BE2C (cell line): ENCODE measurements around the gene ARL14EPL.

- RRBS: 81% methylated on average over 23 of the region's 89 CpGs
These were observed 9.6 kb upstream of the TRIM36 start for GRCh38 chr5:115178830-115180122.

- RRBS: no CpG with 5 or more reads among the region's 4 CpGs
These were observed 24.0 kb upstream of the TRIM36 start for GRCh38 chr5:115193718-115194072.

DNA sequence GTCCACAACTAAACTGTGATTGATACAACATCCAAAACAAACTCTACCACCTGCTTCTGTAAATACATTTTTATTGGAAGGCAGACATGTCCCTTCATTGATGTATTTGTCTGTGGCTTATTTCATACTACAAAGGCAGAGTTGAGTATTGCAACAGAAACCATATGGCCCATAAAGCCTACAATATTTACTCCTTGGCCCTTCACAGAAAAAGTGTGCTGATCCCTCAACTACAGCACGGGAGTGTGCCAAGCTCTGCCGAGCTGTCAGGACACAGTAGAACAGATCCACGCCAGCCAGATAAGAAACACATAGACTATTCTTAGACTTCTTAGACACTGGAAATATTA lies 13.3 kb downstream of the TICAM2 start:
- RRBS: no CpG with 5 or more reads among the region's 3 CpGs

DNA sequence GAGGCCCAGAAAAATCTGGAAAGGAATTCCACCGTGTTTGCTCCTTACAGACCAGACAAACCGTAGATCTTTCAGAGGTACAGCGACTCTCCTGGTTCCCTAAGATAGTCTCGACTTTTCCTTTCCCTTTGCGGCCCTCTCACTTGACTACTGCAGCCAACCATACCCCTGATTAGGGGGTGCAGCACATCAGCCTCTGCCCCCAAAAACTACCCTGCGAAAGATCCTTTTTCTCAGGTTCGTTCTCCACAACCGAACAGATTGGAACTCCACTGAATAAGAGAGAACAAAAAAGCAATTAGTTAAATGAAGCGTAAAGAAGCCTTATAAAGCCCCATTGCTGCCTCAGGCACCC lies 329 bp upstream of the TICAM2 start:
- RRBS: no CpG with 5 or more reads among the region's 9 CpGs

- RRBS: no CpG with 5 or more reads among the region's 3 CpGs
These were observed 81.4 kb downstream of the CDO1 start for GRCh38 chr5:115735016-115735580.

GRCh38 chr5:116032273-116032666 lies at the start of gene ARL14EPL:
ARL14EPL (plus strand) TSS chr5:116032472.
- RRBS: no CpG with 5 or more reads among the region's 7 CpGs

DNA sequence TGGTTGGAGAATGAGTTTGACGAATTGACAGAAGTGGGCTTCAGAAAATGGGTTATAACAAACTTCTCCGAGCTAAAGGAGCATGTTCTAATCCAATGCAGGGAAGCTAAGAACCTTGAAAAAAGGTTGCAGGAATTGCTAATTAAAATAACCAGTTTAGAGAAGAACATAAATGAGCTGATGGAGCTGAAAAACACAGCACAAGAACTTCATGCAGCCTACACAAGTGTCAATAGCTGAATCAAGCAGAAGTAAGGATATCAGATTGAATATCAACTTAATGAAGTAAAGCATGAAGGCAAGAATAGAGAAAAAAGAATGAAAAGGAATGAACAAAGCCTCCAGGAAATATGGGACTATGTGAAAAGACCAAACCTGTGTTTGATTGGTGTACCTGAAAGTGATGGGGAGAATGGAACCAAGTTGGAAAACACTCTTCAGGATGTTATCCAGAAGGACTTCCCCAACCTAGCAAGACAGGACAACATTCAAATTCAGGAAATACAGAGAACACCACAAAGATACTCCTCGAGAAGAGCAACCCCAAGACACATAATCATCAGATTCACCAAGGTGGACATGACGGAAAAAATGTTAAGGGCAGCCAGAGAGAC lies 82.3 kb downstream of the COMMD10 start:
- RRBS: no CpG with 5 or more reads among the region's 4 CpGs

- RRBS: no CpG with 5 or more reads among the region's 6 CpGs
These were observed 226.1 kb downstream of the SEMA6A start for GRCh38 chr5:116348326-116349022.

- RRBS: no CpG with 5 or more reads among the region's 4 CpGs
These were observed 200.3 kb downstream of the SEMA6A start for GRCh38 chr5:116374312-116374825.

GRCh38 chr5:116413606-116414065 lies 161.0 kb downstream of the SEMA6A start:
- RRBS: no CpG with 5 or more reads among the region's 4 CpGs

DNA sequence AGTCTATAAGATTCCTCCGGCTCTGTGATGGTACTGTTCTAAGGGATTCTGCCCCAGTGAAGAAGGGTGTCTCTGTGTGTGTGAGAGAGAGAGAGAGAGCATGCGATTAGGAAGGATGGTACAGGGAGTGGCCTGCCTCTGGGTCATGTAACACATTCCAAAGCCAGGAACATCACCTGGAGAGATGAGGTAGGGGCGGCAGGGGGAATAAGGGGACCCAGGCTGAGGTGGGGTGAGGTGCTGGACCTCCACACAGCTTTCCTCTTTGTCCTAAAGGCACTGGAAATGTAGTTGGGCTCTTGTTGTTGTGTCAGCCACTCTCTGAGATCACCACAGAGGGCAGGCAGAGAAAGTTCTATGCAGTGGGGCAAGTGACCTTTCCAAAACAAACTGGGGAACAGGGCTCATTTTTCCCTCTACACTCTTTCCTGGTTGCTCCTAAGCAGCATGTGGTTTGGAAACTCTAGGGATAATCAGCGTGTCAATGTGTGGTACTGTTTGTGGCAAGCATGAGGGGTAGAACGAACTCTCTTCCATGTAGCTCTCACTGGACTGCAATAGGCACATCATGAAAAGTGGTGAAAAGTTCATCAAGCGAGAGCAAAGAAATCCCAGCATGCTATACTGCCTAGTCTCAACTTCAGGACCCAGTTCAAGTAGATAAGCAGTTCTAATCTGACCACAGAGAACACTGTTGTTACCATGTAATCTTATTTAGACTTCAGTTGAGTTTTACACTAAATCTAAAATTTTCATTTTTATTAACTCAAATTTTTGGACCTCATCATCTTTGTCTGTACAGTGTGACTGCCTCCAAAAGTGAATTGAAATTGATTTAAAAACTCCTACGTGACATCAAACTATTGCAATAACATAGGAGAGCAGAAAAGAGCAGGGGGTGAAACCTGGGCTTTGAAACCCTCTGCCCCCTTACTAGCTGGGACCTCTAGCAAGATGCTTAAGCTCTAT lies 64.8 kb downstream of the SEMA6A start:
- RRBS: no CpG with 5 or more reads among the region's 7 CpGs

DNA sequence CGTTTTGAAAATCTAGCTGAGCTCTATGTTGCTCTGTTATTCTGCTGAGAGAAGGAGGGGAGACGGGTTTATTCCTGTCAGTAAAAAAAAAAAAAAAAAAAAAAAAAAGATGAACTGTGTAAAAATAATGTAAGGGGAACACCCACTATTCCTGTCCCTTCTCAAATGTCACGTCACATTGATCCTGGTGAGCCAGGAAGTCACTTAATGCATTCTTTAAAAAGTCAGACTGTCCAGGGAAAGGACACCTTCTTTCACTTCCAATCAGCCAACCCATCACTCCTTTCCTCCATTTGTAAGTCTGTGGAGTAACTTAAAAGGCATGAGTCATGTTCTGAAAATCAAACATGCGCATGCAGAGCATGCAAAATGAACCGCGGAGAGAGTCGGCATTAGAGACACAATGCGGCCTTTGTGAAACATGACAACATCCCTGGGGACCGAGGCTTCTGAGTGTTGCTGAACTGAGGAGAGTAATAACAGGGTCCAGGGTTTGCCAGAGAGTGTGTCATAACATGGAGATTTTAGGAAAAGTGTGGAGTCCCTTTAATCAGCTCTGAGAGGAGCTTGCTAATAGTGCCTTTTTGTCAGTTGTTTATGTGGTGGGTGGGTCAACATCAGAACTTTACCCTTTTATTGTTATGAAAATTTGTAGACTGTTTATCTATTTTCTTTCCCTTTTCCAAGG lies 77.6 kb upstream of the SEMA6A start:
- RRBS: no CpG with 5 or more reads among the region's 9 CpGs

GRCh38 chr5:119269906-119270379 lies 85.9 kb upstream of the TNFAIP8 start:
- RRBS: no CpG with 5 or more reads among the region's 5 CpGs

- RRBS: no CpG with 5 or more reads among the region's 4 CpGs
These were observed 84.9 kb upstream of the TNFAIP8 start for GRCh38 chr5:119270691-119271464.

- RRBS: no CpG with 5 or more reads among the region's 2 CpGs
These were observed 19.6 kb upstream of the TNFAIP8 start for GRCh38 chr5:119336206-119336621.

DNA sequence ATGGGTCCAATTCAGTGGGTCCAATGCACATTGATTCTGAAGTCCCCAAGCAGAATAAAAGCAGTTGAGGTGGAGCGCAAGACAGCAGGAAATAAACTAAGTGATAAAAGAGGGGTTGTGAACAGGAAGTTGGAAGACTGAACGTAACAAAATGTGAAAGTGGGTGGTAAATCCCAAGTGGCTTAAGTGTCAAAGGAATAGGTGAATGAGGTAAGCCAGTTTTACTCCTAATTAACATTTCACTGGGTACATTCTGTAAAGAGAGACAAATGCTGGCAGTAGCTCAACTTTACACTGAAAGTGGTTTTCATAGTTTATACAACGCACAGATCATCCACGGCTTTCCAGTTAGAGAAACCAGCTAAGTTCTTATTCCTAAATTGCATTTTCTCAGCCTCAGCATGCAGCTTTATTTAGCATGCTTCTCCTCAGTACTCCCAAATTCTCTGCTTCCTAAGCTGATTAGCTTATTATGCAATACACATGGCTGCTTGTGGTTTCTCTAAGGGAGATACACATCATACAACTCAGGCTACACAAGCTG lies 34.3 kb upstream of the HSD17B4 start:
- RRBS: no CpG with 5 or more reads among the region's 4 CpGs

- RRBS: no CpG with 5 or more reads among the region's 4 CpGs
These were observed 29.7 kb upstream of the HSD17B4 start for GRCh38 chr5:119422572-119423061.

- RRBS: 85% methylated on average over 4 of the region's 10 CpGs
These were observed 151.2 kb downstream of the FAM170A start for GRCh38 chr5:119780552-119780888.

DNA sequence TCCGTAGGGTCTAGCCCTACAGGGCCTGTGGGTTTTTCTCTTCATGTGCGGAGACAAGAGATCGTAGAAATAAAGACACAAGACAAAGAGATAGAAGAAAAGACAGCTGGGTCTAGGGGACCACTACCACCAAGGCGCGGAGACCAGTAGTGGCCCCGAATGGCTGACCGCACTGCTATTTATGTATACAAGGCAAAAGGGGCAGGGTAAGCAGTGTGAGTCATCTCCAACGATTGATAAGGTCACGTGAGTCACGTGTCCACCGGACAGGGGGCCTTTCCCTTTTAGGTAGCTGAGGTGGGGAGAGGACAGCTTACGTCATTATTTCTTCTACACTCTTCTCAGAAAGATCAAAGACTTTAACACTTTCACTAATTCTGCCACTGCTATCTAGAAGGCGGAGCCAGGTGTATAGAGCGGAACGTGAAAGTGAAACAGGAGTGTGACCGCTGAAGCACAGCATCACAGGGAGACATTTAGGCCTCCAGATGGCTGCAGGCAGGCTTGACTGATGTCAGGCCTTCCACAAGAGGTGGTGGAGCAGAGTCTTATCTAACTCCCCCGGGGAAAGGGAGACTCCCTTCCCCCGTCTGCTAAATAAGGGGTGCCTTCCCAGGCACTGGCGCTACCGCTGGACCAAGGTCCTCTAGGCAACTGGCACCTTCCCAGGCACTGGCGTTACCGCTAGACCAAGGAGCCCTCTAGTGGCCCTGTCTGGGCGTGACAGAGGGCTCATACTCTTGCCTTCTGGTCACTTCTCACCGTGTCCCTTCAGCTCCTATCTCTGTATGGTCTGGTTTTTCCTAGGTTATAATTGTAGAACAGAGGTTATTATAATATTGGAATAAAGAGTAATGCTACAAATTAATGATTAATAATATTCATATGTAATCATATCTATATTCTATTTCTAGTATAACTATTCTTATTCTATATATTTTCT lies 6.1 kb upstream of the PRR16 start:
- RRBS: no CpG with 5 or more reads among the region's 24 CpGs

- RRBS: no CpG with 5 or more reads among the region's 7 CpGs
These were observed 57.8 kb downstream of the LOX start for GRCh38 chr5:122020073-122020801.